MCF 10A (cell line): ENCODE measurements around a stretch of chr11.

GRCh38 chr11:68269492-68270011 lies 2.2 kb downstream of the C11orf24 start:
- PRO-cap = no peak
- RRBS = no CpG with 5 or more reads among the region's 8 CpGs

GRCh38 chr11:68271014-68271785 lies 573 bp downstream of the C11orf24 start:
- PRO-cap = bidirectional peak, plus-strand start at chr11:68271346, minus-strand start at chr11:68271215
- RRBS = 1% methylated on average over 3 of the region's 23 CpGs

GRCh38 chr11:68380344-68381091 lies 68.1 kb downstream of the LRP5 start:
- PRO-cap = no peak
- RRBS = no CpG with 5 or more reads among the region's 30 CpGs

GRCh38 chr11:68398032-68398822 lies 62.3 kb upstream of the PPP6R3 start:
- PRO-cap = no peak
- RRBS = no CpG with 5 or more reads among the region's 17 CpGs

- PRO-cap = no peak
- RRBS = no CpG with 5 or more reads among the region's 11 CpGs
Measured at GRCh38 chr11:68445487-68446080, 15.0 kb upstream of the PPP6R3 start.

DNA sequence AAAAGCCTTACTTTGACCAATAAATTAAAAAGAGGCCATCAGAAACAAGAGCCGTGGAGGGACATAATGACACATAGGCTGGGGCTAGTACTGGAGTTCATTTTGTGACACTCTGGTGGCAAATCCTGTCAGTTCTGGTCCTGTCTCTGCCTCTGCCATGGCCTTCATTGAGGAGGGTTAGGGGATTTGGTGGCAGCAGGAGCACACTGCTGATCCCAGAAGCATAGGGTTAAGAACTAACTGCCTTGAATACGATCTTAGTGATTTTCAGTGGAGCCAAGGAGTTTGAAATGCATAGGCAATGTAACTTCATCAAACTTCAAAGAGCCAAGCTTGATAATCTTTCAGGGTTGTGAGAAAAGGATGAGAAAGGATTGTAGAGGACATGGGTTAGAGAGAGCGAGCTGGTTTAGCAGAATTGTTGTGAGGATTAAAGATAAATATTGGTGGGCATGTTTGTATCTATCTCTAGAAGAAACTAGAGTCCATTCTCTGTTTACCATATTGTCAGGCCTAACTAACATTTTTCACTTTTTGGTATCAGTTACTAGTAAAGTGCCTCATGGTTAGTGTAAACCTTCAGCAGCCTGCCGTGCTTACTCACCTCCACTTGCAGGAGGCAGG lies 20.7 kb downstream of the PPP6R3 start:
- PRO-cap = no peak
- RRBS = no CpG with 5 or more reads among the region's 4 CpGs

DNA sequence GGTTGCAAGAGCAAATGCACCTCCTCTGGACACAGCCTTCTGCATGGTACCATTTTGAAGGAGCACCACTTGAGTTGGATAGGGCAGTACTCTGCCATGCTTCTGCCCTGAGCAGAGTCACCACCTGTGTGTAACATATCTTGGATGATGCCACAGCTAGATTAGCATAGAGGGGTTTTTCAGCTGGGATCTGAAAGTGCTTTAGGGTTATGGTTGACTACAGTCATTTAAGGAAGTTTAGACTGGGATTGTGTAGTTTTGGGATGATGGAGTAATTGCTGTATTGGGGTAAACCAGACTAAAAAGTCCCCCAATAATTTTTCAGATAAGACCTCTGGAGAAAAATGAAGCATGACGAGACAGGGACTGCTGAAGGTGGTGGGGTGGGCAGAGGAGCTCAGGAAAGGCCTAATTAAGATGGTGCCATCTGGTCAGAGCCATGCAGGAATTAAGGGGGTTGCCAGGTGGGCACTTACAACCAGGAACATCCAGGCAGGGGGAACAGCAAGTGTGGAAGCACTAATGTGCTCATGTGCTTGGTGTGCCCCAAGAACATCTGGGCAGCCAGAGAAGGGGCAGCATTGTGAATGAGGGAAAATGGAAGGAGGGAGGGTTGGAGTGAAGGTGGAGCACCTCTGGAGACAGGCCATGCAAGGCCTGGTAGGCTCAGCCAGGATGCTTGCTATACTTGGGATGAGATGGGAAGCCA lies 79.1 kb downstream of the PPP6R3 start:
- PRO-cap = no peak
- RRBS = no CpG with 5 or more reads among the region's 1 CpG

DNA sequence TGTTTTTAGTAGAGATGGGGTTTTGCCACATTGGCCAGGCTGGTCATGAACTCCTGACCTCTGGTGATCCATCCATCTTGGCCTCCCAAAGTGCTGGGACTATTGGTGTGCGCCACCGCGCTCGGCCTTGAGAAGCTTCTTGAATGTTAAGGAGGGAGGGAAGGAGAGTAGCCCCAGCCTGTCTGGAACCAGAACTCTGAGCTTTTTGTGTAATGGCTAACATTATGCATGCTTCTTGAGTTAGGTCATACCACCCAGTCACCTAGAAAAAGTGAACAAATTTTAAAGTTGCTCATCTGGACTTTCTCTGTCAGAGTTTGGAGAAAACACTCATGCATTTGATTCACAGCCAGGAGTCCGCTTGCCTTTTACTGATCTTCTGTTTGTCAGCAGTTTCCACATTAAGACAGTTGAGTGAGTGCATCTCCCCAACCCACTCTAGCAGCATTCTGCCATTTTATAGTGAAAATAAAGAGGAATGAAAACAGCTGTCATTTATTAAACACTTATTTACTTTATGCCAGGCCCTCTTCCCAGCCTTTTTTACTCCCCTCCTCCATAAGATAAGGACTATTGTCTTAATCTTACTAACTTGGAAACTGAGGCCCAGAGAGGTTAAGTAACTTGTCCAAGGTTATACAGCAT lies 82.1 kb downstream of the PPP6R3 start:
- PRO-cap = no peak
- RRBS = no CpG with 5 or more reads among the region's 5 CpGs

- PRO-cap = no peak
- RRBS = no CpG with 5 or more reads among the region's 7 CpGs
Measured at GRCh38 chr11:68811618-68812309, 30.0 kb downstream of the CPT1A start.

GRCh38 chr11:68825295-68826036 lies 16.2 kb downstream of the CPT1A start:
- PRO-cap = no peak
- RRBS = no CpG with 5 or more reads among the region's 13 CpGs

GRCh38 chr11:68837841-68838925 lies 3.5 kb downstream of the CPT1A start:
- PRO-cap = unidirectional peak, plus-strand start at chr11:68838648
- RRBS = no CpG with 5 or more reads among the region's 18 CpGs

DNA sequence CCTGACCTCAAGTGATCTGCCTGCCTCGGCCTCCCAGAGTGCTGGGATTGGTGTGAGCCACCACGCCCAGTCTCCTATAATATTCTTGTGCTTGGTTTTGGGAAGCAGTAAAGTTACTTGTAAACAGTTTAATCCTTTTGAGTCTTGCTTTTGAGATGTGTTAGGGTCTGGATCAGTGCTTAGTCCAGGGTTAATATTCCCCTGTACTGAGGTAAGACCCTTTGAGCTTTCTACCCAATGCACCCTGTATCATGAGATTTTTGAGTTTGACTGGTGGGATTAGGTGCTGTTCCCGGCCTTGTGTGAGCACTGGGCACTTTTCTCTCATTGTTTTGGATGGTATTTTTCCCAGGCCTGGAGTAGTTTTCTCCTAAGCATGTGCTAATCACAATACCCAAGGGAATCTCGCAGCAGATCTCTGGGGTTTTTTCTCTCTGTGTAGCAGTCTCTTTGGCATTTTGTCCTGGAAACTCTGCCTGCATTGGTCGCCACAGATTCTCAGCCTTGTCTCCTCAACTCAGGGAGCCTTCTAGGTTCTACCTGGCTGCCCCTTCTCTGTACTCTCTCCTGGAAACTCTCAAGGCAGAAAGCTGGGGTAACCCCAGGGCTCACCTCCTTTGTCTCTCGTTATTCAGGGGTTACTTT lies 19.9 kb downstream of the IGHMBP2 start:
- PRO-cap = no peak
- RRBS = no CpG with 5 or more reads among the region's 6 CpGs

DNA sequence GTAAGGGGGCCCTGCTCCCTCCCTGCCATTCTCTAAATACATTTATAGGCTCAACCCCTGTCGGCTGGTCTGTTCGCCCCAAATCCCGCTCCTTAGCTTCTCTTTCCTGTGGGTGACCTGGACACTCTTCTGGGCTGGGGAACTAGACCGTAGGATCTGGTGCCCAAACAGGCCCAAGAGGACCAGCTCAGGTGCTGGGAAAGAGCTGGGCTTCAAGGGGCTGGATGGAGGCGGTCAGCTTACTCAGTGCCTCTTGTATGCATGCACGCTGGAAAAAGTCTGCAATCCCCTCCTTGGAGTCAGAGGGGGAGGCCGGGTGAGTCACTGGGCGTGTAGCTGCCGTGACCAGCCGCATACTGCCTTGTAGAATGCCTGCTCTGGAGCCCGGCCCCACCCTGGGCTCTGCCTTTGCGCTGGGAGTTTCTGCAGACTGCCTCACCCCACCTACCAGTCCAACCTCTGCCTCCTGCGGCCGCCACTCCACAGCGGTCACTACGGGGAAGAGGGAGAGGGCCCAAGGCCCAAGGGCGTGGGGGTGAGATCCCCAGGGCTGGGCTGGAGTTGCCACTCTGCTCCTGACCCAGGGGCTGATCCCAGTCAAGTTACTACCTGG lies 4.3 kb downstream of the MRGPRF start:
- PRO-cap = no peak
- RRBS = 2% methylated on average over 4 of the region's 17 CpGs

DNA sequence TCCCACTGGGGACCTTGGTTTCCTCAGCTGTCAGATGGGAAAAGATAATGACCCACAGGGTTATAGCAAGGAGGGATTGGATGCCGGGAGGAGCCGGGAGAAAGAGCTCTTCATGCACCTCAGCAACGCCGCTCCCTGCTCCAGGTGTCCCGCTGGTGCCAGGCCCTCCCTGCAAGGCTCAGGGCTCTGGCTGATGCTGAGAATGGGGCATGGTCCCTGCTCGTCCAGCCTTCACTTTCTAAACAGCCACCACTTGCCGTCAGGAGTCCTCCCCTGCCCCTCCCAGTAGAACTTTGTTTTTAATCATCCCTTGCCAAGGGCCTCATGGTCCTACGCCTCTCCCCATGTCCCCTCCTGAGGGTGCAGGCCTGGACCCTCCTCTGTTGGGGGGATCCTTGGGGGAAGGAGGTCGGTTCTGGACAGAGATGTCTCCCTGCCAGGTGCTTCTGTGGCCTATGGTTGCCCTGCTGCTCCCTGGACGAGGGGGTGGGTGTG lies 2.2 kb upstream of the MRGPRF start:
- PRO-cap = no peak
- RRBS = no CpG with 5 or more reads among the region's 10 CpGs

GRCh38 chr11:69080323-69081099 lies 31.8 kb downstream of the TPCN2 start:
- PRO-cap = bidirectional peak, plus-strand start at chr11:69080410, minus-strand start at chr11:69080388; bidirectional peak, plus-strand start at chr11:69080836, minus-strand start at chr11:69080497
- RRBS = 0% methylated on average over 1 of the region's 19 CpGs

GRCh38 chr11:69088661-69089968 lies 40.4 kb downstream of the TPCN2 start:
- PRO-cap = no peak
- RRBS = no CpG with 5 or more reads among the region's 35 CpGs

GRCh38 chr11:69106128-69107026 lies 49.4 kb upstream of the SMIM38 start:
- PRO-cap = no peak
- RRBS = 87% methylated on average over 7 of the region's 22 CpGs

DNA sequence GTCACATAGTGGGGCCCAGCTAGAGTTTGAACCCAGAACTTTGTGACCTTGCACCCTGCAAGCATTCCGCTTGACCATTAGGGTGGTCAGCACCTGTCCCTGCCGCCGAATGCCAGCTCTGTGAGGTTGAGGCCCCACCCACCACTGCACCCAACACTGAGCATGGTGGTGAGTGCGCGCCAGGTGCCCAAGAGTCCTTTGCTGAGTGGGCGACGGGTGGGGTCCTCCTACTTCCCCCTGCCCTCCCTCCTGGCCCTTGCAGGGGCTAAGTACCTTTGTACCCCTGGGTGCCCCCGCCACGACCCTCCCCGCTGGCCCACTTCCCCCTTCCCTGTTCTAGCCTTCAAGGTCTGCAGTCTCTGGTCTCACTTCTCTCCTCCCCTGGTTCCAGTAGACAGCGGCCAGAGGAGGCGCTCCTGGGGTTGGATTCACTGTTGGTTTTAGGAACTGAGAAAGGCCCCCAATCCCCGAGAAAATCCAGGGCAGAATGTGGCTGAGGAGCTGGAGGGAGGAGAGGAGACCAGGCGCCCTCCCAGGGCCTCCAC lies 32.2 kb upstream of the SMIM38 start:
- PRO-cap = no peak
- RRBS = no CpG with 5 or more reads among the region's 14 CpGs

GRCh38 chr11:69151735-69152188 lies 4.0 kb upstream of the SMIM38 start:
- PRO-cap = no peak
- RRBS = no CpG with 5 or more reads among the region's 8 CpGs

GRCh38 chr11:69251701-69252687 lies 42.0 kb upstream of the MYEOV start:
- PRO-cap = no peak
- RRBS = 40% methylated on average over 3 of the region's 34 CpGs